Right cardiac atrium (tissue), 1 donor: Measurements from ENCODE around the gene CROT.

- PRO-cap = no peak
These were observed 193.4 kb upstream of the TMEM60 start for GRCh38 chr7:77991549-77992187.

- PRO-cap = bidirectional peak, plus-strand start at chr7:79452400, minus-strand start at chr7:79452318
These were observed 1.4 kb downstream of the MAGI2 start for GRCh38 chr7:79451912-79452535.

DNA sequence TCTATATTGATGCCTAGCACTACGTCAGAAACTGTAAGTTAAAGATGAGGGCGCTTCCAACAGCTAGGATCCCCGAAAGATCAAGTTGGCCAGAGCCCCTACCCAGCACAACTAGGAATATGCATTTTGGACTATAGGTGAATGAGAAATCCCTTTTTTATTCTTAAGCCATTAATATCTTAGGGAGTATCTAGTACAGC, 93.3 kb upstream of the GNAI1 start:
- PRO-cap = no peak

DNA sequence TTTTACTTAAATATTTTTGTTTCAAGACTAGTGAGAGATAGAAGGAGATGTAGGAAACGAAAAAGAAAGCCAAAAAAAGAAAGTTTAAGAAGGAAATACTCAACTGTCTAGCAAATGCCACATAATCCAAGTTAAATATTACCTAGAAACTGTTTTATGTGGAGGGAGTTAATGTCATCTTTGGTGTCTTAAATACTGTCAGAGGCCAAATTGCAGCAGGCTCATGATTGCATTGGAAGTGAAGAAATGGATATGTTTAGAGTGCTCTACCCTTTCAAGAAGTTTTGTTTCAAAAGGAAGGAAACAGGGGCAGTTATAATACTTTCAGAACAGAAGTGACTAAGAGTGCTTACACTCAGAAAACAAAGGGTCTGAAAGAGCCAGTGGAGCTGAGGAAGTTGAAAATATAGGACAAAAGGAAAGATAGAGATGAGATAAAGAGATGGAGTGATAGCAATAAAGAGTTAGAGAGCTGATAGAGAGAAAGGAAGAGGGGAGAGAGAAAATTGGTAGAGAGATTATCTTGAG, 28.1 kb upstream of the GNAI1 start:
- PRO-cap = no peak

GRCh38 chr7:80137706-80137941, 3.0 kb downstream of the GNAI1 start:
- PRO-cap = no peak

- PRO-cap = no peak
These were observed 30.6 kb downstream of the GNAT3 start for GRCh38 chr7:80481196-80481779.

DNA sequence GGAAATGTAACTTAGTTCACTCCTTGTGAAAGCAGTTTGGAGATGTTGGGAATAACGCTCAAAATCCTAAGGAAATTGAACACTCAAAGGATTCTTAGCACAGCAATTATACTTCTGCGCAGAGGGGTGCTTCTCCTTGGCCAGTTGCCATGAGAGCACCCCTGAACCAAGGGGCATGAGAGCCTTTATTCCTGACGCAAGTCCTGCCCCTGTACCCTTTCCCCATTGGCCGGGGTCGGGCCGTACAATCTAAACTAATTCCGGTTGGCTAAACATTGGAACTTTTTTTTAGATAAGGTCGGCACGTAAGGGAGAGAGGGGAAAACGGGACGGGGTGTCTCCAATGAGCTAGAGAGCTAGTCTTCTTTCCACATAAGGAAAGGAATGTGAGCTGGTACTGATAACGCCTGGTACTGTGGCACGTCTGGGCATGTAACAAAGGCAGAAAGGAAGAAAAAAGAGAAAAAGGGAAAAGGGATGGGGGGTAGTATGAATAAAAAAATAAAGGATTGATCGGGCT, 96.8 kb downstream of the CD36 start:
- PRO-cap = no peak

GRCh38 chr7:80921147-80921651, 2.3 kb upstream of the SEMA3C start:
- PRO-cap = no peak

DNA sequence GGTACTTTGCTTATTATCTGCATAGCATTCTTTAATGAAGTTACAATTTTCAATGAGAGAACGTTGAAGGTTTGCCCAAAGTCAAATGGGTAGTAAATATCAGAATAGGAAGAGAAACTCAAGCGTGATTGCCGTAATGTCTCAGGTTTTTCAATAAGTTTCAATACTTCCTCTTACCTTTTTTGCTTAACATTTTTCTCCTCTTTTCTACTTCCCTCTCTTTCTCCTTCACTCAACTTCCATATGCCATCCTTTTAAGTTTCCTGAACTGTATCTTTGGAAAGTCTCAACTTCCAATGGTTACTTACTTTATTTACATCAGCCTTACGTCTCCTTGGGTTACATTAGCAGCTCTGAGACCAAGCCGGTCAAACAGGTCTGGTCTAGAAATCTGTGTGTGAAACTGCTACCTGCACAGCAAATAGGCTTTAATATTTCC, 3.3 kb upstream of the SEMA3C start:
- PRO-cap = no peak

- PRO-cap = no peak
These were observed 414.6 kb upstream of the SEMA3C start for GRCh38 chr7:81333402-81333959.

GRCh38 chr7:81693429-81693762, 76.5 kb downstream of the HGF start:
- PRO-cap = no peak

- PRO-cap = bidirectional peak, plus-strand start at chr7:82443269, minus-strand start at chr7:82443143; bidirectional peak, plus-strand start at chr7:82443504, minus-strand start at chr7:82443479; bidirectional peak, plus-strand start at chr7:82444114, minus-strand start at chr7:82443569
These were observed 431 bp downstream of the CACNA2D1 start for GRCh38 chr7:82443048-82443643.

DNA sequence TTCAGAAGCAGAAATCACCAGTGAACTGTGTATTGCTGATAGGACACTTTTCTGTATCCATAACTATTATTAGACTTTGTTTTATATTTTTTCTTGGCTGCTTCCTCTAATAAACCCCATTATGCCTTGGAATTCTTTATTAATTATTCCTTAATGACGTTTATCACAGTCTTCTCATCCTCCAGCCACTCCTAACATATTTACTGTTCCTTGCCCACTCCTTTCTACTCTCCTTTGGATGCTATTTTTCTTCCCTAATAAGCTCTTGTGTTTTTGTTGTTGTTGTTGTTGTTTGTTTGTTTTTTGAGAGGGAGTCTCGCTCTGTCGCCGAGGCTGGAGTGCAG, 206.7 kb downstream of the SEMA3A start:
- PRO-cap = no peak

DNA sequence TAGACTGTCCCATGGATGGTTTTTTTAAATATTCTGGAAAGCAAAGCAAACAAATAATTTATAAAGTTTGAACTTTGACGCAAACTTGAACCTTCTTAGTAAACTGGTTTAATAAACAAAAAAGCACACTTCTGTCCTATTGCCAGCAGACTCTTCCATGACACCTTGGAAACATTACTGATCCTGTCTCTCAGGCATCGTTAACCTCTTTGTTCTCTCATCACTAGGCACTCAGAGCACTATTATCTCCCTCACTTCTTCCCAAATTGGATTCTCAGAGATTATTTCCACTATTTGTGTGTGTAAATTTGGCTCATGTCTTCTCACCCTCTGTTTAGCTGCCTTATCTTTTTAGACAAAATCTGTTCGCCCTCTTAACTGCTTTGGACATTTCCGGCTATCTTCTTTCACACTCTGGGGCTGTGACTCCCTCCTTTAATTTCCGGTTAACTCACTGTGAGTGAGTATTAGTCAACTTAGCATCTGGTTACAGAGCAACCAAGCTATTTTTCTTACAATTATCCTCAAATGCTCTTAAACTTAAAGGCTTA, 177.4 kb upstream of the SEMA3A start:
- PRO-cap = no peak

- PRO-cap = no peak
These were observed 1.1 kb downstream of the DMTF1 start for GRCh38 chr7:87153369-87153753.

- PRO-cap = no peak
These were observed 26.4 kb downstream of the TMEM243 start for GRCh38 chr7:87193099-87193554.

DNA sequence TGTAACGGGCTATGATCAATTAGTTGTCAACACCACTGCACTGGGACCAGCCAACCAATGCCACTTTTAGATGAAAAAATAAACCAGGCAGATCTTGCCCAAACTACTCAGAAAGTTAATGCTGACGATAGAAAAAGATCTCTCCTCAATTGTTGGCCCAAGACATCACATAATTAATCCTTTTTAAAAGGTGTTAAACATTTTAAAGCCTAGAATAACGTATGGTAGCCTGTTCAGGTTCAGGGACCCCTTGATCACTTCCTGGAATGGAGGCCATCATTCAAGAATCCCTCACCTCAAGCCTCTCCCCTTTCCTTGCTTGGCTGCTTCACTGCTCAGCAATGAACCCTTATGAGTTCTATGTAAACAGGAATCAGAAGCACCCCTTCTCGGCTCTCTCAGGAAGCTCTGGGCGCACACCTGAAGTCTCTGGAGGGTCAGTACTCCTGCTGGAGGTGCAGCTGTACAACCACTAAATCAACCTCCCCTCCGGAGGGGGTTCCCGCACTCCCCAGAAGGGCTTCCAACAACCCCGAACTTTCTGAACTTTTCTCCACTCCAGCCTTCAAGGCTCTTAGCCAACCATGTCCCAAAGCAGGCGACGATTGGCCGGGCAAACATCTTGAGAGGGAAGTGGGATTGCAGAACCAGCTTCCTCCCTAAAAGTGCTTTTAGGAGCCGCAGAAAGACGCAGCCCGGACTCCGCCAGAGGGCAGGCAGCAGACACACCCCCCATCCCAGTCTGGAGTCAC, 695 bp downstream of the TMEM243 start:
- PRO-cap = bidirectional peak, plus-strand start at position 662 of the sequence, minus-strand start at position 517 of the sequence

DNA sequence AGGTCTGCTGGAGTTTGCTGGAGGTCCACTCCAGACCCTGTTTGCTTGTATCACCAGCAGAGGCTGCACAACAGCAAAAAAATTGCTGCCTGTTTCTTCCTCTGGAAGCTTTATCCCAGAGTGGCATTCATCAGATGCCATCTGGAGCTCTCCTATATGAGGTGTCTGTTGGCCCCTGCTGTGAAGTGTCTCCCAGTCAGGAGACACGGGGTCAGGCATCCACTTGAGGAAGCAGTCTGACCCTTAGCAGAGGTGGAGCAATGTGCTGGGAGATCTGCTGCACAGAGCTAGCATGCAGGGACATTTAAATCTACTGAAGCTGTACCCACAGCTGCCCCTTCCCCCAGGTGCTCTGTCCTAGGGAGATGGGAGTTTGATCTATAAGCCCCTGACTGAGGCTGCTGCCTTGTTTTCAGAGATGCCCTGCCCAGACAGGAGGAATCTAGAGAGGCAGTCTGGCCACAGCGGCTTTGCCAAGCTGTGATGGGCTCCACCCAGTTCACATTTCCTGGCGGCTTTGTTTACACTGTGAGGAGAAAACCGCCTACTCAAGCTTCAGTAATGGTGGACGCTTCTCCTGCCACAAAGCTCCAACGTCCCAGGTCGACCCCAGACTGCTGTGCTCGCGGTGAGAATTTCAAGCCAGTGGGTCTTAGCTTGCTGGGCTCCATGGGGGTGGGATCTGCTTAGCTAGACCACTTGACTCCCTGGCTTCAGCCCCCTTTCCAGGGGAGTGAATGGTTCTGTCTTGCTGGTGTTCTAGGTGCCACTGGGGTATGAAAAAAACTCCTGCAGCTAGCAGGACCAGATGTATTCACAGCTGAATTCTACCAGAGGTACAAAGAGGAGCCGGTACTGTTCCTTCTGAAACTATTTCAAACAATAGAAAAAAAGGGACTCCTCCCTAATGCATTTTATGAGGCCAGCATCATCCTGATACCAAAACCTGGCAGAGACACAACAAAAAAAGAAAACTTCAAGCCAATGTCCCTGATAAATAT, 26.4 kb upstream of the CROT start:
- PRO-cap = no peak

DNA sequence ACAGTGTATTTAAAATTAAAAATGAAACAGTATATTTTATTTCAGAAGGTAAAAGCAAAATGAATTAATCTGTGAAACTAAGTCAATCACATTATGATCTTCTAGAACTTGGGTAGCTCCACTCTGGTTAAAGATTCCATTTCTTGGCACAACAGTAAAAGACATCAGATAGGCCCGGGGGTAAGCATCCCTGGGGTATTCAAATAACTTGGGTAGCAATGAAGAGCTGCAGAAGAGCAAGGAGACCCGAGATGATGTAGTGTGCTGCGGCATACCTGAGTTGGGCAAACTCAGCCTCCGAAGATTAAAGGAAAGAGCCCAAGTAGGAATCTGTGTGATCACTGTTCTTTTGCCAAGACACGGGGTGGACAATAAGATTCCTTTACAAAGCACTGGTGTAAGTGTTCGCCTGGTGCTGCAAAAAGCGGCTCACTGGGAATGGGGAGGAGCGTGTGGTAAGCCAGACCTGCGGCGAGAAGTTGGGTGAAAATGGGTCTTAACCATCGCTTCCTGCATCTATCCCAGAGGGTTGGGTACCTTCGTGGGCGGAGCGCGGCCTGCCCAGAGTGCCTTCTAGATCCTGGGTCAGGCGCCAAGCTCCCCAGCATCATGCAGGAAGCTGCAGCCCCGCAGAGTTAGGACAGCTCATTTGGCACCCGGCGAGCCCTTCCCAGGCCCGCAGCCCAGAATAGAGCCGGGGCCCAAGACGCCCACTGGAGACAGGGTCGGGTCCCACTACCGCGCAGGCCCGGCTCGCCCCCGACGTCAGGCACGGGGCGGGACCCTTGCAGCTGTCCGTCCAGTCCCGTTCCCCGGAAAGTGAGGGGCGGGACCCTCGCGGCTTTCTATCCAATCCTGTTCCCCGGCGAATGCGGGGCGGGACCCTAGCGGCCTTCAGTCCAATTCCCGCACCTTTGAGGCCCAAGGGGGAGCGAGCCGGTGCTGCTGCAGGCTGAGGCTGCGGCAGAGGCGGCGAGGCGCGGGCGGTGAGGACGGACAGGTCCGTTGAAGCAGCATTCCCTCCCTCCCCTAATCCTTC, at the start of gene CROT:
Gene CROT, plus strand, starts transcription at position 897 of the 1,039 bp plus-strand sequence.
- PRO-cap = bidirectional peak, plus-strand start at position 966 of the sequence, minus-strand start at position 715 of the sequence

DNA sequence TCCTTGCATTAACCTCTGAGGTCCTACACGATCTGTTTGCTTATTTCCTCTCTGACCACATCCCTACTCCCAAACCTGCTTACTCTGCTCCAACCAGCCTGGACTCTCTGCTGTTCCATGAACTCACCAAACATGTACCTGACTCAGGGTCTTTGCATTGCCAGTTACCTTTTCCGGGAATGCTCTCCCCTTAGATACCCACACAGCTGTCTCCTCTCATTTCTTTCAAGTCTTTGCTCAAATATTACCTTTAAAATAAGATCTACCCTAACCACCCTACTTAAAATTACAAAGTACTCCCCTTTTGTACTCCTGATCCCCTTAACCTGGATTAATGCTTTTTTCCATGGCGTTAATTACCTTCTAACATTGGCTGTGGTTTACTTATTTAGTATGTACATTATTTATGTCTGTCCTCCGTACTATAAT, 2.2 kb downstream of the ABCB4 start:
- PRO-cap = no peak